MCF 10A (cell line): ENCODE measurements around a stretch of chr3.

GRCh38 chr3:193847264-193848003 lies 254.4 kb downstream of the OPA1 start:
- PRO-cap: no peak
- RRBS: no CpG with 5 or more reads among the region's 7 CpGs

DNA sequence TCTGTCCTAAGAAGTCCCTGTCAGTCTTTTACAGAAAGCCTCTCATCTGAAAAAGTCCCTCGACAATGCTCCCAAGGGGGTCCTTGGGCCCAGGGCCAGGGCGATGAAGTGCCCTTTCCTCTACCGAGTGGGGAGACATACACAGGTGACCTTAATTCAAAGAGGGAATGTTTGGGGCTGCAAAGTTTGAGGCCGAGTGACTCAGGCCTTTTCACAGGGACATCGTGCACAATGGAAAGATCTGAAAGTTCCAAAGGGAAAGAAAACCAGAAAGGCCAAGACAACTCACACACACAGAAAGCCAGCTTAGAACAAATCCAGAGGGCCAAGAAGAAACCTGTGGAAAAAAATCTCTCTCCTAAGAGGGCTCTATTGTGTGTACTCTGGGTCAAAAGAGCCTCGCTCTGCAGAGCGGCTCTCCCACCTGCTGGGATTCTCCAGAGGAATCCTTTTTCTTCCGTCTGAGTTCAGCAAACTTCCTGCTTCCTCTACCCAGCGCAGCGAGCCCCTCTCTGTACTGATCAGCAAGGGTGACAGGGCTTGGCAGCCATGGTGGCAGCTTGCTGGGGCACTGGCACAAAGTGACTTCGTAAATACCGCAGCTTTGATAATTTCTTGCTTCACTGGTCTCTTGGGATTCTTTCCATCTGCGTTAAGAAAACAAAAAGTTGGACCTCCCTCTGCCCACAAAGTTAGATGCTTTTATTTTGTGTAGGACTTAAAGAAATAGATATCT lies 259.1 kb downstream of the OPA1 start:
- PRO-cap: no peak
- RRBS: no CpG with 5 or more reads among the region's 13 CpGs

DNA sequence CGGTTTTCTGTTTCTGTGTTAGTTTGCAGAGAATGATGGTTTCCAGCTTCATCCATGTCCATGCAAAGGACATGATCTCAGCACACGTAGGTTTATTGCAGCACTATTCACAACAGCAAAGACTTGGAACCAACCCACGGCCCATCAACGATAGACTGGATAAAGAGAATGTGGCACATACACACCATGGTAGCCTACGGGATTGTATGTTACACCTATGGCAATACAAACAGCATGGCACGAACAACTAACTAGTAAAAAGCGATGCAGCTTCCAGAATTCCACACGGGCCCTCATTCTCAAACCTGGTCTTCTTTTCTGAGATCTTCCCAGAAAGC lies 9.4 kb upstream of the HES1 start:
- PRO-cap: no peak
- RRBS: no CpG with 5 or more reads among the region's 8 CpGs

DNA sequence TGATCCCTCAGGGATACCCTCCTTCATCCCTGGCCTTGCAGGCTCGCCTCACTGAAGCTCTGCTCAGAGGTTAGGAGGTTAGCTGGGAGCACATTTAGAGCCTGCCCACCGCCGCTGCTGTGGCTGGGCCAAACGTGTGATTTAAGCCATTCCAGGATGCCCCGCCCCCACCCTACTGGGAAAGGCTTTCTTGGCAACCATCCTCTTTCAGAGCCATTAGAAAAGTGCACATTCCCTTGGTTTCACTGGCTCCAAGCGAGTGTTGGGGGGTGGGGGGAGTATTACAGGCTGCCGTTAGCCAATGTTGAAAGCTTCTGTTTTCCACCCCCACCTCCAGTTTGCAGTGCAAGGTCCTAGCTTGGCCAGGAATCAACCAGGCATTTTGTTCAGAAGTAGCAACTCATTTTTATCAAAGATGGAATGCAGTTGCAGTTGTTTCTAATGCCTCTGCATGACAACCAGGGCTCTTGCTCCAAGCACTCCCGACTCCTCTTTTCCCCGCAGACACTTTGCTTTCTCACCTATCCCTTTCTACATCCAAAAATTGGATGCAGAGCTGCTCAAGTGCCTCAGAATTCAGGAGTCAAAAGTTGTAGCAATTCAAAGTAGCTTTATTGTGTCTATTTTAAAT lies 6.2 kb upstream of the HES1 start:
- PRO-cap: no peak
- RRBS: no CpG with 5 or more reads among the region's 9 CpGs

- PRO-cap: no peak
- RRBS: no CpG with 5 or more reads among the region's 6 CpGs
These were observed 2.2 kb downstream of the HES1 start for GRCh38 chr3:194138205-194138590.

GRCh38 chr3:194141138-194142004 lies 5.4 kb downstream of the HES1 start:
- PRO-cap: bidirectional peak, plus-strand start at chr3:194141795, minus-strand start at chr3:194141432
- RRBS: under 1% methylated on average over 56 of the region's 89 CpGs

DNA sequence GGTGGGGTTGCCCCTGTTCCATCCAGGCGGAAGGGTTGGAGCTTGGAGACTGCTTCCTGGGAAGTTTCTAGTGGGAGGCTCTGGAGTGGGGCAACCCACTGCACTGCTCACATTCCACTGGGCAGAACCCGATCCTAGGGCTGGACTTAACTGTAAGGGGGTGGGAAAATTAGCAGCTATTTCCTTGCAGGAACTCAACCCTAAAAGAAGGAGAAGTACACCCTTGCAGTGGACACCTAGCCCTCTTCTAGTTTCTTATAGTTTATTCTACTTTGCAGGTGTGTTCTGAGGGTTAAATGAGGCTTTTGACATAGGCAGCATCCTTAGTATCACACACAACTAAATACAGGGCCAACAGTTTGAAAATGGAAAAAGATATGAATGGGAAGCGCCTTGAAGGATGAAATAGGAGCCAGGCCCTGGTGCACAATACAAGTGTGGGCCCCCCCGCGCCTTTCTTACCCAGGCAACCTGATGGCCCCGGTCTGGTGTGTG lies 102.1 kb downstream of the CPN2 start:
- PRO-cap: no peak
- RRBS: no CpG with 5 or more reads among the region's 6 CpGs

DNA sequence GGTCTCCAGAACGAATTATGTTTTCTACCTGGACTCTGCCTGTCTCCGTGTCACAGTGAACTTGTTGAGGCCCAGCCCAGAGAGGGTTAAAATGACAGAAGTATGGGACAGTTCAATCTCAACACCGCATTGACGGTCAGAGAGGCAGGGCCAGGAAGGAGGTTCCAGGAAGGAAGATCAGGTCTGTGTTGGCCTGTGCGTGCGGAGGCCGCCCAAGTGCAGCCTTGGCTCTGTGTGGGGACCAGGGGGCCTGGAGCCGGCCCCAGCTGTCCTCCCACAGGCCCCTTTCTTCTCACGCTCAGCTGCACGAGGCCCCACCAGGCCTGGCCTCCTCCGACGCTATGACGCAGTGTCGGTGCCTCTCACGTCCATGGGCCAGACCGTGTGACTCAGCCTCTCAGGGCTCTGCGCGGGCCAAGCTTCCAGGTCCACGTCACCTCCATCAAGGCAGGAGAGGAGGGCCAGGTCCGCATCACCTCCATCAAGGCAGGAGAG lies 83.3 kb downstream of the CPN2 start:
- PRO-cap: no peak
- RRBS: no CpG with 5 or more reads among the region's 20 CpGs

- PRO-cap: bidirectional peak, plus-strand start at chr3:194315263, minus-strand start at chr3:194315057; bidirectional peak, plus-strand start at chr3:194315680, minus-strand start at chr3:194315554
- RRBS: under 1% methylated on average over 18 of the region's 59 CpGs
These were observed 35.9 kb downstream of the CPN2 start for GRCh38 chr3:194314856-194315961.

DNA sequence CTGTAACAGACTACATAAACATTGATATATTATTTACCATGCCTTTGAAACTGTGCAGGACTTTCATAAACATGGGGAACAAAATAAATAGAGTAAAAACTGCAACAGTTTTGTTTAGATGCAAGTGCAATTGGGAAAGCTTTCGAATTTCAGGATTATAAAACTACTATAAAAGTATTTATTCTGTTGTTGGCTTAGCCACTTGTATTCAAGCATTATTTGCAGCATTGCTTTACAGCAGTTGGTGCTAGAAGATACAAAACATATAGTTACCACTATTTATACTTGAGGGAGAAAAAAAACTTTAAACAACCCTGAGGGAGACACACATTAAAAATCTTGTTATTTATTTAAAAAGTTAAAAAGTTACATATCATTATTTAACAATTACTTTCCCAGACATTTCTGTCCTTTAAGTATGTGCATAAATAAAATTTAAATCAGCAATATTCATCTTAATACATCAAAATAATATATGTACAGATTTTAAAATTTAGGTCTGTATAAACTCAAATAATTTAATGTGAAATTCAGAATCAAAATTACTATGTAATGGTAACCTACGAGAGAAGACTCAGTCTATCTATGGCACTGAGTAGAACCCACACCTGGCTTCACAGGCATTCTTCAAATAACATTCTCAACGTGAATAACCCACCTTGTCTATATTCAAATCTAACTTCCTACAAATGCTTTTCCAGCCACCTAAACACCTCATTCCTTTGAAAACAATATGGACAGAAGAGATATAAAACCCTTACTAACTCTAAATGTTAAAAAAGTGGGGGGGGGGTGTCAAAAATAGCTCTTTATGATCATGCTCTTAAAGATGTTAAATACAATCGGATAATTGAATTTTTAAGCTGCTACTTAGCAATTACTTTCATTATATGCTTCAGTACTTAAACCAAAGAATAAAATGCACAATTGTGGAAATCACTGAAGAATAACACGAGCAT lies 4.3 kb upstream of the GP5 start:
- PRO-cap: no peak
- RRBS: no CpG with 5 or more reads among the region's 5 CpGs

- PRO-cap: no peak
- RRBS: no CpG with 5 or more reads among the region's 5 CpGs
These were observed 6.0 kb upstream of the GP5 start for GRCh38 chr3:194404801-194405651.

DNA sequence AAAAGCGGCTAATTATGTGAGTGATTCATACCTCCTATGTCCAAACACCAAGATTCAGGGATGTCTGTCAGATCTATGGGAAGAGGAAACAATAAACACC lies 1.2 kb downstream of the ATP13A3 start:
- PRO-cap: no peak
- RRBS: no CpG with 5 or more reads among the region's 1 CpG

DNA sequence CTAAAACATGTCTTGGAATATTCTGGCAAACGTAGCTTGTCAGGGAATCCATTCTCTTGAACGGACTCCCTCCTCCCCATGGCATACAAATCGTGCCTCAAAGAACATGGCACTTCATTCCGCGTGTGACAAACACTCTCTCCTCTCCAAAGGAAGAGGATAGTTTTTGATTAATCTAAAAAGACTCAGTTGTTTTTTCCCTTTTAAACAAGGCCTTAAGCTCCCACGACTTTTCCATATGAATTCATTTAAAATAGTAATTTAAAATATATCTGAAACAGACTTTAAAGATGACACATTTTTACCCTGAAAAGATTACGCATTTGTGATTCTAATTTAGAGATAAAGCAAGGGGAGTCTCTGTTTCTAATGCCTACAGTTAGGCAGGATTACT lies 15.6 kb upstream of the TMEM44 start:
- PRO-cap: no peak
- RRBS: no CpG with 5 or more reads among the region's 7 CpGs

GRCh38 chr3:194689275-194689749 lies 3.6 kb downstream of the FAM43A start:
- PRO-cap: no peak
- RRBS: no CpG with 5 or more reads among the region's 11 CpGs

DNA sequence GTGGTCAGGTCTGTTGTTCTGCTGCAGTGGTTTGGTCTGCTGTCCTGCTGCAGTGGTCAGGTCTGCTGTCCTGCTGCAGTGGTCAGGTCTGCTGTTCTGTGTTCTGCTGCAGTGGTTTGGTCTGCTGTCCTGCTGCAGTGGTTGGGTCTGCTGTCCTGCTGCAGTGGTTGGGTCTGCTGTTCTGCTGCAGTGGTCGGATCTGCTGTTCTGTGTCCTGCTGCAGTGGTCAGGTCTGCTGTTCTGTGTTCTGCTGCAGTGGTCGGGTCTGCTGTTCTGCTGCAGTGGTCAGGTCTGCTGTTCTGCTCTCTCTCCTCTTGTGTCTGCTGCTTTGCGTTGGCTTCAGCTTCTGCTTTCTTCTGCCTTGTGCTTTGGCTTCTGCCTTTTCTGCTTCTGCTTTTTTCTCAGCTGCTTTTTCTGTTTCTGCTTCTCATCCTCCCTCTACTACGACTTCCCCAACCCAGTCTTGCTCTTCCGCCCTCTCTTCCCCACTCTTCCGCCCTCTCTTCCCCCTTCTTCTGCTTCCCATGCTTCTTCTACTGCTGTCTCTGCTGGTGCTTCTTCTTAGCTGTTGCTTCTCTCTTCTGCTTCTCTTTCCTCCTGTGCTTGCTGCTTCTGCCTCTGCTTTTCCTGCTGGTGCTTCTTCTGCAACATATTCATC lies 50.7 kb downstream of the FAM43A start:
- PRO-cap: no peak
- RRBS: no CpG with 5 or more reads among the region's 6 CpGs

GRCh38 chr3:194867214-194867783 lies 181.6 kb downstream of the FAM43A start:
- PRO-cap: no peak
- RRBS: no CpG with 5 or more reads among the region's 8 CpGs

DNA sequence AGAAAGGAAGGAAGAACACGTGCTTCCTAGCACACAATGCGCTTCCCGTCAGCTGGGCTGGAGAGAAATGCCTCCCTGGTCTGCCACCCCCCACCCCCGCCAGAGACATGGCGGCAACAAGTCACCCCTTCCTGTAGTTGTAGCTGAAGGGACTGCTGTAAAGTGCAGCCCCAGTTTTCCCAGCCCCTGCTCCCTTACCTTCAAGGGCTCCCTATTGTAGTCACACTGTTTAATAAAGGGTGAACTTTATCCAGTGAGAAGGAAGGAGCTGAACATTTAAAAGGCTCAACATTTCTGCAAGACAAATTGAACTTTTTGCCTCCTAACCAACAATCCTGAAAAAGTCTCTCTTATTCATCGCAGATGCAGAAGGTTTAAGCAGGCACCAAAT lies 182.1 kb downstream of the FAM43A start:
- PRO-cap: no peak
- RRBS: no CpG with 5 or more reads among the region's 6 CpGs

DNA sequence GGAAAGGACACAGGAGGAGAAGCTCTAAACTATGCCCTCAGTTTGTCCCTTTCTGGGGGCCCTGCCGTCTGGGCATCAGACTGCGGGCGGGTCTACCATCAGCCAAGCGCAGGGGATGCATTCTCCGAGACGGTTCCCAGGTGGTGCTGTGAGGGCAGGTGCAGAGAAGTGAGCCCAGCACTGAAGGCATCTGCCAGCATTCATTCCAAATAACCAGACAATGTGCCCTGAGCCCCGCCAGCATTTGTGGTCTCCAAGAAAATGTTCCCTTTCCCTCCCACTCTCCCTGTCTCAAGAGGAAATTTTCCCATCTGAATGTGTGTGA lies 265.7 kb downstream of the XXYLT1 start:
- PRO-cap: no peak
- RRBS: no CpG with 5 or more reads among the region's 7 CpGs

DNA sequence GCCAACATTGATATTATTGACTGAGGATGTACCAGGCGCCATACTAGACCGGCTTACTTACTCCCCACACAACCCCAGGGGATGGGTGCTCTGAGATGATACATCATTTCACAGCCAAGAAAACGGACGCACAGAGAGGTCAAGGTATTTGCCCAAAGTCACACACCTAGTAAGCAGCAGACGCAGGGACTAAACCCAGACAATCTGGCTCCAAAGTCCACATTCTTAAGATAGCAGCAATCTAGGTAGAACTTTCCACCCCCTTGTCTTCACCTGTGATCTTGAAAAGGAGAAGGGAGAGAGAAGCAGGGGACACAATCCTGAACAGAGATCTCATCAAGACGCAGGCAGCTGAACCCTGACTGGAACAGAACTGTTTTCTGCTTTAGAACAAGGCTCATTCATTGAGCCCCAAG lies 200.6 kb downstream of the XXYLT1 start:
- PRO-cap: no peak
- RRBS: no CpG with 5 or more reads among the region's 6 CpGs

- PRO-cap: no peak
- RRBS: no CpG with 5 or more reads among the region's 15 CpGs
These were observed 90.6 kb downstream of the XXYLT1 start for GRCh38 chr3:195180260-195180768.